ENCODE measurements around the genes ZNF410 and COQ6.

DNA sequence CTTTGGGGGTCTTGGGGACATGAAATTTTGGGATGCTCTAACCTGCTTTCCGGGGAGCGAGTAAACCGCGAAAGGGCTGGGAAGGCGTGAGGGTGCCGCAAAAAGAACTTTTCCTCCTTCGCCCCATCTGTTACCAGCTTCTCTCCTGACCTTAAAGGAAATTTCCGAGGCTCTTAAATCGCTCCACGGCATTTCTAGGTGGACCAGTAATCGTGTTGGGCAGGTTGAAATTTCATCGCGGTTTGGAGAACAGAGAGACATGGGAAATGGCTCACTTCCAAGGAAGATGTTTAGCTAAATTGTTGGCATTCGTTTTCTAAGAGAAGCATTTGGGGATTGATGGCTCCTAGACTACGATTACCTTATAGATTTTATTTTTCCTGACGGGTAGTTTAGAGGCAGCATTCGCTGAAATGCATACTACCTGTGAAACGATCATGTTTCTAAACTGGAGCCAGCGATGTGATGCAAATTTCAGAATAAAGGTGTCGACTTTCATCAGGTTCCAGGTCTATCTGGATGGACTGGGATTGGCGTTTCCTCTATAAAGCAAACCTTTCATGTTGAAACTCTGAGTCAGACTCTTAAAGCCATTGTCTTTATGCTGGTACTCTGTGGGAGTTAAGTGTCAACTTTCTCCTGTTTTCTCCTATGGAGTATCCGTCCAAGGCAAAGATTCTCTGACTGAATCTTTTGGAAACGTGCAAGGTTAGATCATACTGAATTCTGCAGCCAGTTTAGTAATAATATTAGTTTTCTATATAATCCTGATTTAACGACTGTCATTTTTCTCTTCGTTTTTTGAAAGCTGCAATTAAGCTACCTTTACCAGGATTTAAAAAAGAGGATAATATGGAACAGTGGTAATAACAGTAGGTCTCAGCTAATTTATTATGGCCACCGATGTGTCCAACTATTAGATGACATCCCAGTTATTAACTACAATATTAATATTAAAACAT lies 1.6 kb downstream of the SIPA1L1 start:
- PRO-cap, result unidirectional peak, minus-strand start at position 517 of the sequence

- PRO-cap, result no peak
These were observed 24.6 kb downstream of the SIPA1L1 start for GRCh38 chr14:71344817-71345342.

- PRO-cap, result no peak
These were observed 64.1 kb downstream of the SIPA1L1 start for GRCh38 chr14:71384181-71385041.

DNA sequence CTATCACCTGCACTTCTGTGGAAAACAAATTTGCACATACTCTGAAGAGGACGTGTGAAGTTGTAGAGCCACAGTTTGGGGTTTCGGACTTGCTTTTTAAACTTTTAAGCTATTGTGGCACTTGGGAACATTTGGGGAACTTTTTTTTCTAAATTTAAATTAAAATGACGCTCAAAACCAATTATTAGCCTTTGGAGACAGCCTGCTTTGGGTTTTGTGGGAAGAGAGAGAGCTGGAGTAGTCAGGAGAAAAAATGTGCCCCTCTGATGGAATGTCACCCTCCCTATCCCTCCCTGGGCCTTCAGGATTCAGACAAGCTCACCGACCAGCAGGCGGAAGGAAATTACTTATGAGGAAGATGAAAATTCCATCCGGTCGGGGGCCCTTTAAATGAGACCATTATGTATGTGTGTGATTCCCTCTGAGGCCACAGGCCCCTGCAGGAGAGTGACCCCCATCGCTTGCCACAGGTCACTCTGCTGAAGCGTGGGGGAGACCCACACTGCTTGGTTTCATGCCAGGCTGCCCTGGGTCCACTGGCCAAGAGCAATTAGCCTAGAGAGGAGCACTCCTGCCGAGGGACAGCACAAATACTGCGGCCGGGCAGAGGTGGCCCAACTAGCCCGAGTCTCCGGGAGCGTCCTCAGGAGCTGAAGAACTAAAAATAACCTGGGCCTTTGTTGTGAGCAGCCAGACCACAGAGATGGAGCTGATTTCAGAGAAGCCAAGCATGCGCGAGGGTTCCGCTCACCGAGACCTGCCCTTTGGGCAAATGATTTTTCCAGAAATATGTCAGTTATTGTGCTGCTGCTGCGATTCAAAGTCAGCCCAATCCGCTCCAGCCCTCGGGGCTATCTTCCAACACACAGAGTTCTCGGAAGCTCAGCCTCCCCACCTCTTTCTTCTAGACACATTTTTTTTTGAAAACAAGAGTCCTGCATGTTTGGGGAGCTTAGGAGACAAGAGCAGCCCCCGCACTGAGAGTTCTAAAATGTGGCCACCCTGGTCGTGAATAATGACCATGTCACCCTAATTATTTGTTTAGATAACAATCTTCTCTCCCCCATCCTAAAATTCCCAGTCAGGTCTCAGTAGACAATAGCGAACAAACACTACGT lies 276.4 kb downstream of the DPF3 start:
- PRO-cap, result no peak

DNA sequence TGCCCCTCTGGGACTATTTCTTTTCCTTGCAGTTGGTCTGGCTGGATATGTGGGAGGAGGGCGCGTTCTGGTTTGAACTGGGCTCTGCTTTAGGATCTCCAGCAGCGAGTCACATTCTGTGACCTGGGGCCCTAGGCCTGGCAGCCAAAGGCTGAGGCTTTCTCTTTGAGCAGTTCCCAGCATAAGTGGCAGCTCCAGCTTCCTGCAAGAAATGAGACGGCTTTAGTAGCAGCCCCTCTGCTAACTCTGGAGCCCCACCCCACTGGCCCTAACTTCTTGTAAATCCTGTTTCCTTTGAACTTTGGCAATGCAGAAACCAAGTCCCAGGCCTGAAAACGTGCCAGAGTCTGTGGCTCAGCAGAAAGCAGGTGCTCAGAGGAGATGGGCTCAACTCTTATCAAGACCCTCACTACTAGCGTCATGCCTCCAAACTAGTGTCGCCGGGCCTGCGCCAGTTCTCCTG lies 274.7 kb downstream of the DPF3 start:
- PRO-cap, result no peak

- PRO-cap, result no peak
These were observed 178.7 kb downstream of the DPF3 start for GRCh38 chr14:72715142-72715657.

DNA sequence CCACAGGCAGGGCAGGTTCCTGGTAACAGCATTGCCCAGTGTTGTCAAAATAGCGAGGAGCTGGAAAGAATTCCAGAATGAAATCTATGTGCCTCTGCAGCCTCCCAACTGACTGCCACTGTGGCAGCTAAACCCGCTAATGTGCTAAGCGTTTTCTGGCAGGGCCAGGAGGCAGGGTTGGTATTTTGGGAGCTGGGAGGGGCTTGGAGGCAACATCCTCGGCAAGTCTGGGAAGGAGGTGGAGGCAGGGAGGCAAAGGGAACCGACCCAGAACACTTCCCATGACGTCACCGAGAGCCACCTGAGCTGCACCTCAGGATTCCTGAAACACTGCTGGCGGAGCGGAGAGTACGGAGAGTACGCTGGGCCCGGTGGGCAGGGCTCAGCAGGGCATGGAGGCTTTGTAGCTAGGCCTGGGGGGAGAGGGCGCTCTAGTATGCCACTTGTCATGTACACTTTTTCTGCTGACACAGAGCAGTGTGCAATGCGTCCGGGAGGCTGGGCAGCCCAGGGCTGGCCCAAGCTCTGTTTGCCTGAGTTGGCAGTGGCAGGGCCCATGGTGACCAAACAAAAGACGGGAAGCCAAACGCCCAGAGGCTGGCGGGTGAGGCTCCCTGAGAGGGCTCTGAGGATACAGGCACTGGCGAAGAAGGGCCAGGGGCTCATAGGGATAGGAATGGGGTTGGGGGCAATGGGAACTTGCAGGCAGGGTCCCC lies 81.5 kb downstream of the DPF3 start:
- PRO-cap, result no peak

DNA sequence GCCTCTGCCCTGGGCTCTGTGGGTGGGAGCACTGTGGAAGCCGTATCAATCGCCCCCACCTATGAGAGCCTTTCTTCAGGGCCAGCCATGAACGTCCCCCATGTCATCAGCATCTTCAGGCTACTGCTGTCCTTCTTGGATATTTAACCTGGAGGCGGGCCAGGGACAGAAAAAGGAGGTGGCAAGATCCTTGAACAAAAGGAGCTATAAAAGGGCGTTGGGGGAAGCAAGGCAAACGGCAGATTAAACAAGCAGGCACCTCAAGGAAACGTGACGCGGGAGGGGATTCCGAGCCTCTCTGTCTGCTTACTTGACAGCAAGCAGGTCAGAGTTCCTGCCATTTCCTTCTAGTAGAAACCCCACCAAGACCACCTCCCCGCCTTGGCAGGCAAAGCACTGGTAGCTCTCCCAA lies 63.0 kb downstream of the DPF3 start:
- PRO-cap, result no peak

GRCh38 chr14:72959930-72960129 lies 33.6 kb downstream of the DCAF4 start:
- PRO-cap, result no peak

GRCh38 chr14:73241478-73241931 lies 4.2 kb downstream of the PAPLN start:
- PRO-cap, result no peak

GRCh38 chr14:73718432-73719584 lies 4.6 kb upstream of the PNMA1 start:
- PRO-cap, result unidirectional peak, plus-strand start at chr14:73718533; bidirectional peak, plus-strand start at chr14:73719434, minus-strand start at chr14:73719108

DNA sequence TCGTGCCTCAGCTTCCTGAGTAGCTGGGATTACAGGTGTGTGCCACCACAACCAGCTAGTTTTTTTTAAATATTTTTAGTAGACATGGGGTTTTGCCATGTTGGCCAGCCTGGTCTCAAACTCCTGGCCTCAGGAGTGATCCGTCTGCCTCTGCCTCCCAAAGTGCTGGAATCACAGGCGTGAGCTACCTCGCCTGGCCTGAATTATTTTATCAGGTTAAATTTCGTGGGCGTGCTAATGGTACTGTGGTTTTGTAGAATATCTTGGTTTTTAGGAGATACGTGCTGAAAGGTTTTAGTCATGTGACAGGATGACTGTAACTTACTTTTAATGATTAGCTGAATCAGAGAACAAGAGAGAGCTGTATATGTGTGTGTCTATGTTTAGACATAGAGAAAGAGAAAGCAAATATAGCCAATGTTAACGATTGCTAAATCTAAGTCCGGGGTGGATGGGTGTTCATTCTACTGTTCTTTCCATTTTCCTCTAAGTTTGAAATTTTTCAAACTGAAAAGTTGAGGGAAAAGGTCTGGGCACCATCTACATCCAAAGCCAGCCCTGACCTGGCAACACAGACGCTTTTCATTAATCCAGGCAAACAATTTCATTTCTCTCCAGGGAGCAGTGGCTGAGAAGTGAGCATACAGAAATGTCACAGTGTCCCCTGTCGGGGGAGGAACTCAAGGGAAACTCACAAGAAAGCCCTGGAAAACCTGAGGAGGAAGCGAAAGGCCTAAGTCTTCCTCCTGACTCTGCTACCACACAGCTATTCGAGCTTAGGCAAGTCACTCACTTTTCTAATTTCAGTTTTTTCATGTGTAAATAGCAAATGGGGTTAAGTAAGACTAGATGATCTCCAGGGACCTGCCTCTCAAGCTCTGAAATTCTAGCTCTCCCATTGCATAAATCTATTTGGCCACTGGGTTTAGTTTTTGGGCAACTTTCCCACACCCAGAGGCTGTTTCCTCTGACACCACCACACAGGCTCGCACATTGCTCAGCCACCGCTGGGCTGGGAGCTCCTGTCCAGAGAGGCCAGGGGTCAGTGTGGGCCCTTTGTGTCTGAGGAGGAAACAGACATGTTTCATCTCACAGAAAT lies 9.4 kb upstream of the PNMA1 start:
- PRO-cap, result no peak

DNA sequence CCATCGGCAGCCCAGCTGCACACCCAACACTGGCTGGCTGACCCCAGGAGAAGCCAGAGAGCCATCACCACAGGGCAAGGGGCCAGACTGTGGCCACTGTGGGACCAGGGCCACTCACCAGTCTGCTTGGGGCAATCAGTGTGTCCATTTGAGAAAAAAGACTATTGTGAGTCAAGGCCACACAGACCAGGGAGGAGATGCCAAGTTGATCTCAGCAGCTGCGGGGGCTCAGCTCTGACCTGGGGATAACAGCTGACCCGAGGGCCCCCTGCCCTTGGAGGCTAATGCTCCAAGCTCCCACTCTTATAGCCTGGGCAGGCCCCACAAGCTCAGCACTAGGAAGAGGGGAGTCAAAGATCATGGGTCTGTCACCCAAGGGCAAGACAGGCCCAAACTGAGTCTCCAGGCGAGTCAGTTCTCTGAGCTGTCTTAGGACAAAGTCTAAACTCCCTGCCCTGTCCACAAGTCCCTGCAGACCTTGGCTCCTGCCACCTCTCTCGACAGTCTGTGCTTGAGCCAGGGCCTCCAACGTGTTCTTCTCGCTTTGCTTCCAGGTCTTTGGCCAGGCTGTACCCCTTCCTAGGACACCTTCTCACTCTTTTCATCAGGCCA lies 15.8 kb downstream of the MIDEAS start:
- PRO-cap, result no peak

GRCh38 chr14:73785434-73786424 lies 25.6 kb upstream of the MIDEAS start:
- PRO-cap, result no peak

- PRO-cap, result bidirectional peak, plus-strand start at chr14:73787192, minus-strand start at chr14:73787236; bidirectional peak, plus-strand start at chr14:73787350, minus-strand start at chr14:73787354
These were observed 27.0 kb upstream of the MIDEAS start for GRCh38 chr14:73787072-73787601.

DNA sequence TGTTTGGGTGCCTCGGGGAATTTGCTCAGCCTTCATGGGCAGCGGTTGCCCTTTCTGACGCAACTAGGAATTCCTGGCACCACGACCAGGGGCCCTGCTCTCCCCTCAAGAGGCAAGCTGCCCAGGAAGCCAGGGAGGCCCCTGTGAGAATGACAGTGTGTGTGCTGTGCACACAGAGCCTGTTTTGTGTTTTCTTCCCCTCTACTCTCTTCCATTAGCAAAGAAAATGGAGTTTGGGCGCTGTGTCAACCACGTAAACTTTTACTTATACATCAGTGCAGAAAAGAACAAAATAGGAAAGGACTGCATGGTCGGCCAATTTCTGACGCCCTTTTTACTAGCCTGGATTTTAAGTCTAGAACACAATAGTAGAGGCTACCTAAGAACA lies 18.0 kb upstream of the PTGR2 start:
- PRO-cap, result no peak

GRCh38 chr14:73886112-73887103 lies at the start of gene ZNF410:
Gene ZNF410 (plus strand): TSS chr14:73886859.
- PRO-cap, result unidirectional peak, plus-strand start at chr14:73886422; bidirectional peak, plus-strand start at chr14:73886859, minus-strand start at chr14:73886770; bidirectional peak, plus-strand start at chr14:73887194, minus-strand start at chr14:73887058

- PRO-cap, result bidirectional peak, plus-strand start at chr14:73950302, minus-strand start at chr14:73950132; bidirectional peak, plus-strand start at chr14:73950515, minus-strand start at chr14:73950549
These were observed at the start of gene COQ6 for GRCh38 chr14:73949620-73950959. Gene COQ6 (plus strand): TSS chr14:73950302.

GRCh38 chr14:73960991-73961726 lies 11.1 kb downstream of the COQ6 start:
- PRO-cap, result no peak

- PRO-cap, result bidirectional peak, plus-strand start at chr14:74018931, minus-strand start at chr14:74018727
These were observed 769 bp downstream of the ENTPD5 start for GRCh38 chr14:74018161-74018877.